GM23338 (cell line): ENCODE results near the genes RNF10, SPPL3, HNF1A, OASL and P2RX7.

- PRO-cap = no peak
- RAMPAGE, long total RNA = no peak
Measured at GRCh38 chr12:120134071-120134681, 17.6 kb upstream of the RAB35 start.

- PRO-cap = no peak
- RAMPAGE, long total RNA = no peak
Measured at GRCh38 chr12:120144095-120144958, 27.8 kb upstream of the RAB35 start.

- PRO-cap = no peak
- RAMPAGE, long total RNA = no peak
Measured at GRCh38 chr12:120194096-120194622, 356 bp downstream of the GCN1 start.

GRCh38 chr12:120195930-120196786, 1.6 kb upstream of the GCN1 start:
- PRO-cap = no peak
- RAMPAGE, long total RNA = no peak

- PRO-cap = no peak
- RAMPAGE, long total RNA = no peak
Measured at GRCh38 chr12:120251926-120252467, 13.5 kb downstream of the PXN start.

- PRO-cap = bidirectional peak, plus-strand start at chr12:120469123, minus-strand start at chr12:120469106
- RAMPAGE, long total RNA = no peak
Measured at GRCh38 chr12:120468864-120469611, 510 bp downstream of the SRSF9 start.

GRCh38 chr12:120534136-120535144, at the start of gene RNF10:
TSS of gene RNF10 (plus strand) at chr12:120534356.
- PRO-cap = unidirectional peak, plus-strand start at chr12:120534356; bidirectional peak, plus-strand start at chr12:120534985, minus-strand start at chr12:120535047
- RAMPAGE, long total RNA = no peak

DNA sequence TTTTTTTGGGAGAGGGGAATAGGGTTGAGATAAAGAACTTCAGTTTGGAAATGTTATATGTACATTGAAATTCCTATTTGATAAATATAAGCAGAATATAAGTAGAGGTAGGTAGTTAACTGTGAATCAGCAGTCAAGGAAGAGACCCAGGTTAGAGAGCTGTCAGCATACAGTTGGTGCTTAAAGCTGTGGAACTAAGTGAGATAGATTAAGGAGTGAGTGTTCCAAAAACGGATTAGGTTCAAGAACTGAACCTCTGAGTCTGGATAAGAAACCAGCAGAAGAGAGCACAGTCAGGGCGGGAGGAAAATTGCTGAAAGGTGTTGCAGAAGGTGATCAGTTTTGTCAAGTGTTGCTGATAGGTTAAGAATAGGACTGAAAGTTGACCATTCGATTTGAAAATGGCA, 14.0 kb downstream of the RNF10 start:
- PRO-cap = no peak
- RAMPAGE, long total RNA = no peak

DNA sequence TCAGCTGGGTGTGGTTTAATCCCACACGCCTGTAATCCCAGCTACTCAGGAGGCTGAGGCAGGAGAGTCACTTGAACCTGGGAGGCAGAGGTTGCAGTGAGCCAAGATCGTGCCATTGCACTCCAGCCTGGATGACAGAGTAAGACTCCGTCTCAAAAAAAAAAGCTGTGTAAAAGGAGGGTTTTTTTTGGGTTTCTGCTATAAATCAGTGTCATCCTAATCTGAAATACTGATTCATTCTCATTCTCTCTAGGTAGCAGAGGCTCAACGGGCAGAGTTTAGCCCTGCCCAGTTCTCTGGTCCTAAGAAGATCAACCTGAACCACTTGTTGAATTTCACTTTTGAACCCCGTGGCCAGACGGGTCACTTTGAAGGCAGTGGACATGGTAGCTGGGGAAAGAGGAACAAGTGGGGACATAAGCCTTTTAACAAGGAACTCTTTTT, 18.1 kb downstream of the RNF10 start:
- PRO-cap = no peak
- RAMPAGE, long total RNA = no peak

DNA sequence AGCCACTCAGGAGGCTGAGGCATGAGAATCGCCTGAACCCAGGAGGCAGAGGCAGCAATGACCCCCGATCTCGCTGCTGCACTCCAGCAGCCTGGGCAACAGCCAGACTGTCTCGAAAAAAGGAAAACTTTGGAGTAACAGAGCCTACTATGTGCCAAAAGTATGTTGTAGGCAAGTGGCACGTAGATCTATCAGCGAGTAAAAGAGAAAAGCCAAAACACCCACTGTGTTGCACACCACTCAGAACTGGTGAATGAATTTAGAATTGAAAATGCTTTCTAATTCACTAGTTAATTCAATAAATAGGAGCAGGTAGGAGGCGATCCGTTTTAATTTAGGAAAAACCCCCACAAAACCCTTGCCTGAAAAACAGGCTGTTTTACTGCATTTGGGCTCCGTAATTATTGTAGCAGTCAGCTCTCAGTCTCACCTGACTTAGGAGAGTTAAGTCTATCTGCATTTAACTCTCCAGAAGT, 1.0 kb downstream of the POP5 start:
- PRO-cap = no peak
- RAMPAGE, long total RNA = no peak

DNA sequence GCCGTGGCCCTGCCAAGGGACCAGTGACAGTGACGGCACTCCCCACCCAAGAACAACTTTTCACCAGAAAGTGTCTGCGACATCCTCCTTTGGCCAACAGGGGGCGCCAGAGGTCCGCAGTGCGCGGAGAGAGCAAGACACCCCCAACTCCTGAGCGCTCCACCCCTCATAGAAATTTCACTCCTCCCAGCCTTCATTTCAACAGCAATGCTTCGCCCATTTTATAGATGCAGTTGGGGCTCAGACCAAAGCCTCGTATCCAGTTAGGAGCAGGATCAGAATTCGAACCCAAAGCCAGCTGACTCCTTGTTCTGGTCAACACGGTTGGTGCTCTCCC, 2.2 kb upstream of the POP5 start:
- PRO-cap = unidirectional peak, plus-strand start at position 224 of the sequence
- RAMPAGE, long total RNA = no peak

GRCh38 chr12:120688655-120689313, 1.8 kb downstream of the MLEC start:
- PRO-cap = unidirectional peak, plus-strand start at chr12:120689106
- RAMPAGE, long total RNA = no peak

DNA sequence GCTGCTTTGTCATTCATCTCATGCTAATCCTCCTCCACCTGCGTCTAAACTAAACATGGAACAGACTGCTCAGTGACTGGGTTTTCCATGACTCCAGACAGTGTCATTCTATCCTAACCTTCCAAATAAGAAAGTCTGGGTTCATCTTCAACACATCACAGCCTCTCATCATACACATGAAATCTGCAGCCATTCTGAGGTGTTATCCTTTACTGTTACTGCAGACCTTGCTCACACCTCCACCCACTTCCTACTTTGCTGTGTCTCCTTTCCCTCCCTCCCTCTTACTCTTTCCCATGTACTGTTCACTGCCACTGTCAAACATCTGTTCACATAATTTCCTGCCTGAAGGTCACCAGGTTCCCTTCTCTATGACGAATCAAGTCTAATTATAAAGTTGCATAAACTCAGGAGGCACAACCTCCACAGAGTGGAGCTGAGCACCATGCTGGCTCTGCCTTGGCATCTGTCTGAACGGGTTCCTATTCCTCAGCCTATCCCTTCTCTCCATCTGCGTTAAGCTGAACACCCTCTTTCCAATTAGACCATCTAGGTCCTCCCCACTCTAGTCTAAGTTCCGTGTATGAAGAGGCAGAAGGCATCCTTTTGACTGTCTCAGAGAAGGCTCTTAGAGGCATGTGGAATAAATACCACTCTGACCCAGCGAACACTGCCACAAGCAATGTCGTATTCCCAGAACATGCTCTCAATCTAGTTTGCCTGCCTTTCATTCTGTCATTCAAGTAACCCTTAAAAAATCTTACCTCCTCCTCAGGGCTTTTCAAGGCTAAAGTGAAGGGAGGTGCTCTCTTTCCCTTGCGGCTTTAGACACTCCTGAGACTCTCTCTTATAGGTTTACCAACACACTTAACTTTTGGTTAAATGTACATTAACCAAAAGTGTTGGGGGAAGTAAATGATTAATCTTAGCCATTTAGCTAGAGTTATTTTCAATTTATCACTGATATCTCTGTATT, 48.7 kb downstream of the ACADS start:
- PRO-cap = no peak
- RAMPAGE, long total RNA = no peak

DNA sequence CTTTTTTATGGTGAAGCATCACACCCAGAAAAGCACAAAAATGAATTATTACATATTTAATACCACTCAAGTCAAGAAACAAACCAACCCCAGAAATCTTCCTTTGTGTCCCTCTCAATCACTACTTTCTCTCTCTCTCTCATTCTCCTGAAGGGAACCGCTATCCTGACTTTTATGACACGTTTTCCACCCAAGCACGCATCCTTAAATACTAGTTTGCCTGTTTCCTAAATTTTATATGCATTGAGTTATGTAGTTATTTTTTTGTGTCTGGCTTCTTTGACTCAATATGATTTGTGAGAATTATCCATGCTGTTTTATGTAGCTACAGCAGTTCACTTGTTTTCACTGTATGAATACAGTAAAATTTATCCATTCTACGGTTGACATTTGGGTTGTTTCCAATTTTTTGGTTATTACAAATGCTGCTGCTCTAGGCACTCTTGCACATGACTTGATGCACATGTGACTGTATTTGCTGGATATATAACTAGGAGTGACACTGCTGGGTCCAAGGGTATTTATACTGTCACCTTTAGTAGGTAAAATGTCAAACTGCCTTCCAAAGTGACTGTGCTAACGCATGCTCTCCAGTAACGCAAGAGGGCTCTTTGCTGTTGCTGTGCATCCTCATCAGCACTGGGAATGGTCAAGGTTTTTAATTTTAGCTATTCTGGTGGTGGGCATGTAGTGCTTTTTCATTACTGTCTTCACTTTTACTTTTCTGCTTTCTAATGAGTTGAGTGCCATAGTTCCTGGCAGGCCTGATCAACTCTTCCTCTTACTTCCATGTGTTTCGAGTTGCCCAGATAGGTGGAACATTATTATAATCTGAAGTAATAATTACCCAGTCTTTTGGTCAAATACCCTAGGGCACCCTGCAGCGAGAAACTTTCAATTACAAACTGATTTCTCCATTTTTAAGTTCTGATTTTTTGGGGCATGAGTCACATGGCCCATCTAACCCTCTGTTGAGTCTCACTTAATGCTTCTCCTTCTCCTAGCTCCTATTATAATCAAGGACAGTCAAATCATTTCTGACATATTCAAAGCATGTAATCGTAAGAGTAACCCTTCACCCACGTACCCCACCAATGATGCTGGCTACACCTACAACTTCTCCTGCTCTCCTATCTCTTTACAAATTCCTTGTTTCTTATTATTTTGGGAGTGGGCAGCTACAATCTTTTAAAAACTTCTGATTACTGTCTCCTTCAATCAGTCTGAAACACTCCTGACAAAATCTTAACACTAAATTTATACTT, 62.3 kb downstream of the ACADS start:
- PRO-cap = no peak
- RAMPAGE, long total RNA = no peak

DNA sequence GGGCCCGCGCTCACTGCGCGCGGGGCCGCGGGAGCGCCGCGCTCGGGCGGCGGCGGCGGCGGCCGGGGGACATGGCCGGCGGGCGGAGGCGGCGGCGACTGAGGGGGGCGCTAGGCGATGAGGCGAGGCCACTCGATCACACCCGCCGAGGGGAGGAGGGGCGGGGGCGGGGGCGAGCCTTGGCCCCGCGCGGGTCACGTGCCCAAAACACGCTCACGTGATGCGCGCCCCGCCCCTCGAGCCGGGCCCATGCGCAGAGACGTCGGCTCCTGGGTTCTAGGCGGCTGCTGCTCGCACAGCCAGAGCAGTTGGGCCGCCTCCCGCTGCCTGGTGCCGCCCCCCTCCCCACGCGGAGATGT, at the start of gene SPPL3:
TSS of gene SPPL3 (minus strand) at position 155 of the 359 bp plus-strand sequence.
- PRO-cap = bidirectional peak, plus-strand start outside the sequence, minus-strand start at position 77 of the sequence; bidirectional peak, plus-strand start at position 256 of the sequence, minus-strand start at position 155 of the sequence
- RAMPAGE, long total RNA = no peak

DNA sequence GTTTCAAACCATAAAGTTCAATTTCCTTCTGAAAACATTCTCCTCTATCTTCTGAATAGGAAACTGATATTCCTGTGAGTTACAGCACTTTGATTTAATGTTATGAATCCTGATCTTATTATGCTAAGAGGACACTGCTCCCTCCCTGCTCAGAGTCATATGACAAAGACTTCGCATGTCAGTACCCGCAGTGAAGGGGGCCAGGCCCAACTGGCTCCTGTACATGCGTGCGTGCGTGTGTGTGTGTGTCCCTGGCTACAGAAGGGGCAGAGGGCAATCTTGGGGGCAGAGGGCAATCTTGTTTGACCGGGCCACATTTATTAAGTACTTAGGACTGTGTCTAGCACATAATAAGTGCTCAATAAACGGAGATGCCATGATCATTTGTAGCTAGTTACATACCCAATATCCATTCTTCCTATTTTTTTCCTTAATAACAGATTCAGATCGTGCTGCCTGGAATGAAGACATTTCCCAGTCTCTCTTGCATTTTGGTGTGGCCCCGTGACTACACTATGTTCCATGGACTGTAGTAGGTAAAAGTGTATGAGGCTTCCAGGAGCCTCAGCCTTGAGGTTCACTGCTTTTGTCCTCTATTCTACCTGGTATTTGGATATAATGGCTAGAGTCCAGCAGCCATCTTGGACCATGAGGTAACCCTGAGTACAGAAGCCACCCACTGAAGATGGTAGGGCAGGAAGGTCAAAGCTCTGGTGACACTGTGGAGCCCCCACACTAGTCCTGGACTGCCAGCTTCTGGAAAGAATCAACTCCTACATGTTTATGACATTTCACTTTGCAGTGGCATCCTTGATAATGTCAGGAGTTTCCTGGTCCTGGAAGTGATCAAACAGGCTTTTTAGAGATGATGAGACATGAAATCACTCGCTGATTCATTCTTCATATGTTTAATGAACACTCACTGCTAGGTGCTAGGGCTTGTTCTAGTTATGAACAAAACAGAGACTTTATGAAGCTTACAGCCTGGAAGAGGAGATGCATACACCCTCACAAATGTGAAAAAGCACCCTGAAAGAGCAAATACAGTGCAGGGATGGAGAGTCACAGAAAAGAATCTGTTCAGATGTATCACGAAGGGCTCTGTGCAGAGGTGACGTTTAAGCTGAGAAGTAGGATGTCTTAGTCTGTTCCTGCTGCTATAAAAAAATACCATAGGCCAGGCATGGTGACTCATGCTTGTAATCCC, 16.0 kb upstream of the HNF1A start:
- PRO-cap = no peak
- RAMPAGE, long total RNA = no peak

- PRO-cap = no peak
- RAMPAGE, long total RNA = no peak
Measured at GRCh38 chr12:120978284-120979351, at the start of gene HNF1A. TSS of gene HNF1A (plus strand) at chr12:120978543.

GRCh38 chr12:121038564-121039527, at the start of gene OASL:
TSS of gene OASL (minus strand) at chr12:121039246.
- PRO-cap = no peak
- RAMPAGE, long total RNA = no peak

DNA sequence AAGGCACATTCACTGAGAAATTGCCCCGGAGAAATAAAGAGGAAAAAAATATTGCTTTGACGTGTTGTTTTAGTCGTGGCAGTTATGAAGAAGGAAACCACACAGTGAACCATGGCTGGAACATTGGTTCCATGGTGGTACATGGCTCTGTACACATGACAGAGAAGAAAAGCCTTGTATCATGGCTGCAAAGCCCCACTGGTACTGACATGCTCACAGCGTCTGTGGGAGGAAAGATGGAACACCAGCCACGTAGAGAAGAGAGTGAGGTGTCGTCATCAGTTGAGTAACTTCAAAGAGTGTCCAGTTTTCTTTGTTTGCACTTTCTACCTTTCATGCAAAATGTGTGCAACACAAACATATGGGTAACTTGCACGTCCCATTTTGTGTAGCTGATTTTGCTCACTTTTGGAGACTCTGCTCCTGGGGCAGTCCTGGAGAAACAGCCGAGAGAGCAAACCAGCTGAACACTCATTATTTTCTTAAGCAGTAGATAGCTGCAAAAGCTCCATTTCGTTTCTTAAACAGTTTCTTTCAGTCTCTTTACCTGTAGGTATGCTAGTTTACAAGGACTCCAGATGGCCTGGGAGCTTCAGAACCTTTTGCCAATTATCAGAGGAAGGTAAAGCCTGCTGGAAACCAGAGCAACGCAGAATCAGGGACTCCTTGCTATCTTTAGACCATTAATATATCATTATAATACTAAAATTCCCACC, 6.3 kb upstream of the P2RX7 start:
- PRO-cap = no peak
- RAMPAGE, long total RNA = no peak

- PRO-cap = no peak
- RAMPAGE, long total RNA = no peak
Measured at GRCh38 chr12:121132514-121133682, at the start of gene P2RX7. TSS of gene P2RX7 (plus strand) at chr12:121132876.